BE2C (cell line): ENCODE results near the genes DIS3L and TIPIN.

- RRBS = no CpG with 5 or more reads among the region's 1 CpG
These were observed 31.7 kb upstream of the RAB11A start for GRCh38 chr15:65837662-65837996.

- RRBS = no CpG with 5 or more reads among the region's 5 CpGs
These were observed 11.3 kb upstream of the RAB11A start for GRCh38 chr15:65857864-65858566.

GRCh38 chr15:65862872-65863301 lies 6.4 kb upstream of the RAB11A start:
- RRBS = no CpG with 5 or more reads among the region's 1 CpG

DNA sequence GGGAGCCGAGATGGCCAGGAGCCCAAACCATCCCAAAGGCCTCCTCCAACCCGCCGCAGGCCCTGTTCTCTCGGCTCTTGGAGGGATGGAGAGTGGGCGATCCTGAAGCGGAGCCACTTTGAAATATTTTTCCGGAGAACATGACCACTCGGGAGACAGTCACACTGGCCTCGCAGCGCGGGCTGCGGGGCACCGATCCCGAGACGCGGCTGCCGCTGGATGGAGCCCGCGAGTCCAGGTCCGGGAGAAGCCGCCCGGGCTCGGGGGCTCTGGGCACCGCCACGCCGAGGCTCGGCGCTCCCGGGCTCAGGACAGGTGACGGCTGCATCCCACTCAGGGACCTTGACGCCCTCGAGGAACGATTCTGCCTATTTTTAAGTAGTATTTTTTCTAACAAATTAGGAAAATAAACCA lies 1.2 kb downstream of the MEGF11 start:
- RRBS = 1% methylated on average over 14 of the region's 33 CpGs

- RRBS = 2% methylated on average over 36 of the region's 62 CpGs
These were observed 480 bp downstream of the MEGF11 start for GRCh38 chr15:66252990-66253550.

DNA sequence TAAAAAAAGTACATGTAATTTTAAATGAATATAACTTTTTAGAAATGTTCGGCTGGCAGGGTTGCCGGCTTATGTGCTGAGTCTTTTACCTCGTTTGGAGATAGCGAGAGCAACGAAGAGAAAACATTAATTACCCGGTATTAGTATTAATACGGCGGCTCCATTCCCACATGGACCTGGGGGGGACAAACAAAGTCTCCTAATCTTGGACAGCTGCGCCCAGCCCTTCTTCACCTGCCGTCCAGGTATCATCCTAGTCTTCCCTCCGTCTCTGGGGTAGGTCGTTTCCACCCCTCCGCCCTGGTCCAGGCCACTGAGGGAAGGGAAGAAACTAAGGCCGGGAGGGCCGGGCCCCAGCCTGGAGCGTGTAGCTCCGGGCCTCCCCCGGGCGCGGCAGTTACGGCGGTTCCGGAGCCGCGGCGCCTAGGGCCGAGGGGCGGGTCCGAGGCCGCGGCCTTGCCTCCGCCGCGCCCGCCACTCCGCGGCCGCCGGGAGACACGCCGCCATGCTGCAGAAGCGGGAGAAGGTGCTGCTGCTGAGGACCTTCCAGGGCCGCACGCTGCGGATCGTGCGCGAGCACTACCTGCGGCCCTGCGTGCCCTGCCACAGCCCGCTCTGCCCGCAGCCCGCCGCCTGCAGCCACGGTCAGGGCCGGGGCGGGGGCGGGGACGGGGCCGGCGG lies at the start of gene DIS3L:
Gene DIS3L, plus strand, starts transcription at position 477 of the 681 bp plus-strand sequence.
- RRBS = 8% methylated on average over 20 of the region's 61 CpGs

DNA sequence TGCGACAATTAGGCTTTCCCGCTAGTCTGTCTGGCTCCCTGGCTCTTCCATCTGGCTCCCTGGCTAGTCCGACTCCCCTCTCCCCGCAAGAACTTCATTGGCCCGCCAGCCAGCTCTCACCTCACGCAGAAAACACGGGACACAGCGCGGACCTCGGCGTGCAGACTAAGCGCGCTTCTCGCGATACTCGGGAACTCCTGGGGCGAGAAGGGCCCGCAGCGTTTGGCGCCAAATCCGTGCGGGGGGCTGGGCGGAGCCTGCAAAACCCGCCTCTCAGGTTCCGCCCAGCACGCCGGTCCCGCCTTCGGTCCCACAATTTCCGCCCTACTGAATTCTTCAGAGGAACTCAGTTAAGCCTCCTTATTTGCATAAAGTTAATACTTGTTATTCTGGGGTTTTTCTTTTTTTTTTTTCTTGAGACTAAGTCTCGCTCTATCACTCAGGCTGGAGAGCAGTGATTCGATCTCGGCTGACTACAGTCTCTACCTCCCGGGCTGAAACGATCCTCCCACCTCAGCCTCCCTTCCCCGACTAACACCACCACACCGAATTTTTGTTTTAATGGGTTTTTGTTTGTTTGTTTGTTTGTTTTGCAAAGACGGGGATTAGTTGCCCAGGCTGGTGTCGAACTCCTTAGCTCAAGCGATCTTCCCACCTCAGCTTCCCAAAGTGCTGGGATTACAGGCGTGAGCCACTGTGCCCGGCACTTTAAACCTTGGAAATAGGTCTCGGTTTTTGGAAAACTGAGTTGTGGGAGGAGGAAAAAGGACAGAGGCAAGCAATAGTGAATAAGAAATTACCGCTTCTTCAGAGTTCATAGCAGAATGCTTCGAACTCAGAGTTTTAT lies at the start of gene TIPIN:
Gene TIPIN, minus strand, starts transcription at position 167 of the 847 bp plus-strand sequence.
- RRBS = no CpG with 5 or more reads among the region's 45 CpGs

DNA sequence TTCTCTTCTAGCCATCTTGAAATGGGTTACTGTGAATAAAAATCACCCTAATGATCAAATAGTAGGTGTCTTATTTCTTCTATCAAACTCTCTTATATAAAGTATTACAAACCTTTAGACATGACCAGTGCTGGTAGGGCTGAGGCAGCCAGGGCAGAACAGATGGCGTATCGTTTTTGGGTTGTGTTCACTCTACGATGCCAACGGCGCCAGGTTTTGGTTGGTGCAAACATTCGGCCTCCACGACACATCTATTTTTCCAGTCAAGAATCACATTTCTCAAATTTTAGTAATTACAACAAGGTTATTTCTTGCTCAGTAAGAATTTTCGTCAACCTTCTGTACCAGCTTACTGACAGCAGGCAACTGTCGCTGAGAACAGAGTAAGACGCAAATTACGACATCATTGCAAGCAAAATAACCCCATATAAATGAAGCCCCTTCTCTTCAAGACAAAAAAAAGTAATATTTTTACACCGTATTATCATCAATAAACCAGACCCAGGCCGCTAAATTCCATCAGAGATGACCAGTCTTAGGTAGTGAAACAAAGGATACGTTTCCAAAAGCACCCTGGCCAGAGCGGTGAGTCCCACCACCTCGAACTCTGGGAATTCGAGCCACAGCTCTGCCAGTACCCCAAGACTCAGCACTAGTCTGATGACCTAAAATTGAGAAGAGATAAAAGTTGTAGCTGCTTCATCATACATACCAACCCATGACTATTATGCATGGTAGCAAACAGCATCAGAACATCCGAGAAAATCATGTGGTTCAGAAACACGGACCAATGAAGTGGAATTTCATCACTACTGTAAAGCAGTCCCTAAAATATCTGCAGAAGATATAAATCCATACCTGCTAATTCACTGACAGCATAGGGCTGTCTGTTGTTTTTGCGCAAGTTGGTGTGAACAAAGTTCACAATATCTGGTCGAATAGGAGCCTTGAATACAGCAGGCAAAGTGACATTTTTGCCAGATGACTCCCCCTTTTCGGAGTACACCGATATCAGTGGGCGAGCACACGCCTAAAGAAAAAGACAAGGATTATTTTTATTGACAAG lies 1.8 kb downstream of the RPL4 start:
- RRBS = no CpG with 5 or more reads among the region's 25 CpGs

GRCh38 chr15:66646807-66647862 lies 54.9 kb upstream of the SMAD6 start:
- RRBS = no CpG with 5 or more reads among the region's 18 CpGs

GRCh38 chr15:66701128-66701814 lies 765 bp upstream of the SMAD6 start:
- RRBS = 1% methylated on average over 20 of the region's 60 CpGs

DNA sequence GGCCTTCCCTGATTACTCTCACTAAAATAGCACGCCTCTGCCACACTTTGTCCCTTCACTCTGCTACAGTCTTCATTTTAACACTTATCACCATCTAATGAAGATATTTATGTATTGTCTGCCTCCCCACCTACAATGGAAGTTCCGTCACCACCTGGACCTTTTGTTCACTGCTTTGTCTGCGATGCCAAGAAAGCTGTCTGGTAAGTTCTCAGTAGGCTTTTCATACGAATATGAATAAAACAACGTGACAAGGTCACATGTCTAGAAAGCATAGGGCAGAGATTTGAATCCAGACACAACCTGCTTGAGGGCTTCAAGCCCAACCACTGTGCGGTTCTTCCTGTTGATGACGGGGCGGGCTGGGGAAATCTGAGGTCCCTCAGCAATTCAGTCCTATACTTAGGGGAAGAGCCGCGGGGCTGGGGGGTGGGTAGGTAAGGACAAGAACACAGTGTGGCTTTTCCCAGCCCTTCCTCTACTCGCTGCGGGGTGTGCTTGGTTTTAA lies 32.5 kb upstream of the SMAD3 start:
- RRBS = no CpG with 5 or more reads among the region's 12 CpGs

DNA sequence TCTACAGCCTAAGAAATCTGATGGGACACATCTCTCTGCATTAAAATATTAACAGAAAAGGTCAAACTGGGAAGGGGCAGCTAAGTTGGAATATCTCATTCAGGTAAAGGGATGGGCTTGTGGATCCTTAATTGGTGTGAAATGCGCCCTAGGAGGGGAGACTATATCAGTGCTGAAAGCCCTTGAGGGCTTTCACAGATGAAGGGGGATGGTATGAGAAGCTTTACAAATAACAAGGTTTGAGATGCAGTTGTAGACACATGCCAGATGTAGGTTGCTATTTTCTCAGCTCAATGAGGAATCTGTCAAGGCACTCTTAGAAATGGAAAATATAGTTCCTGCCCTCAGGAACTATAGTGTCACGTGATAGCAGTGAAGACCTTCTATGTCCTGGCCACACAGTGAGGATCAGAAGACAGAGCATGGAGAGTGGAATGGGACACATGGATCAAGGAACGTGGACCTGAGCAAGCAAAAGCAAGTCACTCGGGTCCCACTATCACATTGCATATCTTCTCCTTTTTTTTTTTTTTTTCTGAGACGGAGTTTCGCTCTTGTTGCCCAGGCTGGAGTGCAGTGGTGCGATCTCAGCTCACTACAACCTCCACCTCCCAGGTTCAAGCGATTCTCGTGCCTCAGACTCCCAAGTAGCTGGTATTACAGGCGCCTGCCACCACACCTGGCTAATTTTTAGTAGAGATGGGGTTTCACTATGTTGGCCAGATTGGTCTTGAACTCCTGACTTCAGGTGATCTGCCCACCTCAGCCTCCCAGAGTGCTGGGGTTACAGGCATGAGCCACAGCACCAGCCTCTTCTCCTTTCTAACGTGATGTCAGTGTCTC lies 21.2 kb downstream of the SMAD3 start:
- RRBS = no CpG with 5 or more reads among the region's 11 CpGs

DNA sequence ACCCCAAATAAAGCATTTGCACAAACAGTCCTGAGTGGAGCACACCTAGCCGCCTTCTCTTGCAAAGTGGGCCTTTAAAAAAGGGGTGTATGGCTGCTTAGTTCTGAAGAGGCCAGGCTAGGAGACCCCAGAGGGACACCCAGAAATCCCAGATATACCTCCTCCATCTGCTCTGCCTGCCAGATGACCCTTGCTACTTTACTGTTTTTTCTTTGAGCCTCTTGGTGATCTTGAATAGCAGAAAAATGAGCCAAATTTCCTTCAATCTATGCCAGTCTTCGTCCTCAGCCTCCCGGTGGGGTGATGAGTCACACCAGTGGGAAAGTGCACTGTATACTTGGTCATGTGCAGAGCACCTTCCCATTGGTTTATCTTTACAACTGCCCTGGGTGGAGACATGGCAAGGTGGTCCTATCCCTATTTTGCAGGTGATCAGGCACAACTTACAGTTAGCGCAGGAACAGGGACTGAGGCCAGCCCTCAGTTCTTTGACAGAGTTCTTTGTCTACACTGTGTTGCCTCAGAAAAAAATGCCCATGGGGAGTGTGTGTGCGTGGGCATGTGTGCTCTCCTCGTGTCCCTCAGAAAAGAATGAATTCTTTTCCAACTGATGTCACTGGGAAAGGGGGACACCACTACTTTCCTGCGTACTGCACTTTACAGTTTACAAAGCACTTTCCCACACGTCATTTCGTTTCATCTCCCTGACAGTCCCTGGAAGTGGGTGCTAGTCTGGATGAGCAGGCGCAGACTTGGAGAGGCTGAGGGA lies 23.8 kb downstream of the SMAD3 start:
- RRBS = no CpG with 5 or more reads among the region's 10 CpGs

GRCh38 chr15:67109069-67110073 lies 44.0 kb downstream of the SMAD3 start:
- RRBS = 88% methylated on average over 4 of the region's 20 CpGs

DNA sequence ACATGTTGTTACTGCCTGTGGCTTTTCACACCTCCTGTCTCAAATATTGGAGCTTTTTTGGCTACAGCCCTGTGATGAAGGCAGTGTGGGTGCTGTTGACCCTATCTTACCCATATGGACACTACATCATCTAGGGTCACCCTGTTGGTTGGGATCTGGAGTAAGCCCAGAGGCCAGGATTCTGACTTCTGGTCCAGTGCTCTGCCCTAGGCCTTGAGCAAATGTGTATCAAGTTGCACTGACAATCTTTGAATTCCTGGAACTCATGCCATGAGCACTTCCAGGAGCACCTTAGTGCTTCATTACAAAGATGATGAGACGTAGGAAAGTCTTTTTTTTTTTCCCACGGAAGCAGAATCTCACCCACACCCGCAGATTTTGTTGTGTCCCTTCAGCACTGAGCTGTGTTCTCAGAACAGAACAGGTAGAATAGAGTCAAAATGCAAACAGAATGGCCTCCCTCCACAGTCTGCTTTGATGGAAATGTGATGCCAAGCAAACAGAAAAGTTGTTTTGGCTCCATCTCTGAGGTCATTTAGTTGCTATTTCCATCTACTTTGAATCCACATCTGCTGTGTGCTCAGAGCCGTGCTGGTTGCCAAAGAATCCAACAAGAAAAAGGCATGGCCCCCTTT lies 49.6 kb downstream of the SMAD3 start:
- RRBS = no CpG with 5 or more reads among the region's 4 CpGs

DNA sequence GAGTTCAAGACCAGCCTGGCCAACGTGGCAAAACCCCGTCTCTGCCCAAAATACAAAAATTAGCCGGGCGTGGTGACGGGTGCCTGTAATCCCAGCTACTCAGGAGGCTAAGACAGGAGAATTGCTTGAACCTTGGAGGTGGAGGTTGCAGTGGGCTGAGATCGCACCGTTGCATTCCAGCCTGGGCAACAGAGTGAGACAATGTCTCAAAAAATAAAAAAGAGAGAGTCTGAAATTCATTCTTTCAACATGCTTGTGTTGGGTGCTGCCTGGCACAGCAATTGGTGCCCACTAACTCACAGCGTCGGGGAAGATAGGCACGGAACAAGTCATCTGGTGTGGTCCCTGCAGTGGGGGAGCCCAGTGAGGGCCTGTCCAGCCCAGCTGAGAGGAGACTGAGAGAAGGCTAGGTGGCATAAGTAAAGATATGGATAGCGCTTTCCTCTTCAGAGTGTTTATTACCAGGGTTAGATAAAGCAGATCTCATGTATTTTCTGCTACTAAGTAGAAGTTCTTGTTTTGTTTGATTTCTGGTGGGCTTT lies 52.6 kb downstream of the SMAD3 start:
- RRBS = no CpG with 5 or more reads among the region's 11 CpGs

DNA sequence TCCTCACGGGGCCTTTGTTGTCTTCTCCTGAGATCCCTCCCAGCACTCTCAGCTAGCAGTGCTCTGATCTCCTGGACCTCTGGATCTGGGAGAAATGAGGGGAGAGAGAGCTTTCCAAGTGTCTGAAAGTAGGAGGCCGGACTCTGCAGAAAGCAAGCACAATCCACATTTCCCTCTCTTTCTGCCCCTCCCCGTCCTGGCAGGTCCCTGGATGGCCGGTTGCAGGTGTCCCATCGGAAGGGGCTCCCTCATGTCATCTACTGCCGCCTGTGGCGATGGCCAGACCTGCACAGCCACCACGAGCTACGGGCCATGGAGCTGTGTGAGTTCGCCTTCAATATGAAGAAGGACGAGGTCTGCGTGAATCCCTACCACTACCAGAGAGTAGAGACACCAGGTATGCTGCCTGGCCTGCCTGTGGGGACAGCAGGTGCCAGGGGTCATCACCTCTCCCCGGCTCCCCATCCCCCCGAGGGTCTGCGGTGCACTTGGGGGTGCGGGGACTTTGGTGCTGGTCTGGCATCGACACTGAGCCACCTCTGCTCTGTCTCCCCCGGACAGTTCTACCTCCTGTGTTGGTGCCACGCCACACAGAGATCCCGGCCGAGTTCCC lies 89.7 kb downstream of the AAGAB start:
- RRBS = 83% methylated on average over 8 of the region's 21 CpGs

GRCh38 chr15:67172999-67174088 lies 81.1 kb downstream of the AAGAB start:
- RRBS = no CpG with 5 or more reads among the region's 17 CpGs

DNA sequence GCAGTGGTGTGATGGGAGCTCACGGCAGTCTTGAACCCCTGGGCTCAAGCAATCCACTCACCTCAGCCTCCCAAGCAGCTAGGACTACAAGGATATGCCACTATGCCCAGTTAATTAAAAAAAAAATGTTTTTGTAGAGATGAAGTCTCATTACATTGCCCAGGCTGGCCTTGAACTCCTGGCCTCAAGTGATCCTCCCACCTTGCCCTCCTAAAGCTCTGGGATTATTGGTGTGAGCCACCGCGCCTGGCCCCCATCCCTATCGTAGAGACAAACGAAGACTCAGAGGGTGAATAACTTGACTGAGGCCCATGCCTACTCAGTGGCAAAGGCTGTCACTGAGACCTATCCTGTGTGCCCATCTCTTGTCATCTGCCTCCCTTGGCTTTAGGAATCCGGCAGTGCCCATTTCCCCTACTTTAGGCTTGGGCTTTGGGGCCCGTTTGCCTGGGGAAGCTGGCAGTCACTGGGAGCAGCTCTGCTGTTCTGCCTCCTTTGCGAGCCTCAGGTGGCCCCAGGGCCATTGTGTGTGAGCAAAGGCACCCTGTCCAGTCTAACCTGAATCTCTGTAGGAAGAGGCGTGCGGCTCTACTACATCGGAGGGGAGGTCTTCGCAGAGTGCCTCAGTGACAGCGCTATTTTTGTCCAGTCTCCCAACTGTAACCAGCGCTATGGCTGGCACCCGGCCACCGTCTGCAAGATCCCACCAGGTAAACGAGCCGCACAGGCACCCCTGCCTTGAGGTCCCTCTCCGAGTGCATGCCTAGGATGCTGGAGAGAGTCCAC lies 70.1 kb downstream of the AAGAB start:
- RRBS = no CpG with 5 or more reads among the region's 19 CpGs

- RRBS = no CpG with 5 or more reads among the region's 4 CpGs
These were observed 91.7 kb downstream of the SKOR1 start for GRCh38 chr15:67916979-67917511.